Metastatic Breast Carcinoma in the Brain (tissue), 10 donors: ENCODE results near the gene MAB21L2.

DNA sequence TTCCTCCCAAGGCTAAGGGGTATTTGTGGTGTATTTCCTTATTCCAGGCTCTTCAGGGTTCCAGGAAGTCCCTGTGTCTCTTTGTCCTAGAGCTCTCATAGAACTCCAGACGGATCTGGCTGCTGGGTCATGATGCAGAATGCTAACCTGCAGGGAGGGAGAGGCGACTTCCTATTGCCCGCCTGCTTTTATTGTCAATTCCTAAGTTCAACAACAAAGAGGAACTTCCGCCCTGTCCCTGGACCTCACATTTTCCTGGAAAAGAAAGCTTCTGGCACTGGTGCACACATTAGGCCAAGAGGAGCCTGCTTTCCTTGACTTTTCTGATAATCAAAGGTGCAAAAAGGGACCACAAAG lies 46.0 kb upstream of the ZNF827 start:
- PRO-cap, 10 experiments = peak in 1 of 10 experiments; most common minus-strand start position 117 of the sequence (in 1)

DNA sequence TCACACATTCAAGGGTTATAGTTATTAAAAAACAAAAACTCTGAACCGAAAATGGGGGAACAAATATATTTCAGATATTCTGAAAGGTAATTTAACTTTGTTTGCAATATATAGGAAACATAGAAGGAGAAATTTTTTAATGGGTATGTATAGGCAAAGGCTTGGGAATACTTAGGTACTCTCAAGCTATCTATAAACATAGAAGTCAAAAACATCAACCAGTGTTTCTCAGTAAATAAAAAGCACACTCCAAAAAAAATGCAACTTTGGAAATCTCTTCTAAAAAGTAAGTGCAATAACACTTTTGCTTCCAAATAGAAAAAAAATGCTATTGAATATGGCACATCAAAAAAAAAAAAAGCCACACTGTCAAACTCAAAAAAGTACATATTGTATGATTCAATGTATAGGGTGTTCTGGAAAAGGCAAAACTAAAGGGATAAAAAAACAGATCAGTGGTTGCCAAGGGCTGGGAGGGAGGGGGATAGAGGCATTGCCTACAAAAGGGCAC lies 112.7 kb downstream of the SLC10A7 start:
- PRO-cap, 10 experiments = no peak in any of the 10 experiments

DNA sequence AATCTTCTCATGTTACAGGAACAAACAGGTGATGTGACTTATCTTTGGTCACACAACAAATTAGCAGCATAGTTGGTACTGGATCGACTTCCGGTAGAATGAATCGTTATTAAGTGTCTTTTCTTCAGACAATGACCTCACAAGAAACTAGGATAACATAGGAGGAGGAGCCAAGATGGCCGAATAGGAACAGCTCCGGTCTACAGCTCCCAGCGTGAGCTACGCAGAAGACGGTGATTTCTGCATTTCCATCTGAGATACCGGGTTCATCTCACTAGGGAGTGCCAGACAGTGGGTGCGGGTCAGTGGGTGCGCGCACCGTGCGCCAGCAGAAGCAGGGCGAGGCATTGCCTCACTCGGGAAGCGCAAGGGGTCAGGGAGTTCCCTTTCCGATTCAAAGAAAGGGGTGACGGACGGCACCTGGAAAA lies 24.4 kb downstream of the POU4F2 start:
- PRO-cap, 10 experiments = no peak in any of the 10 experiments

GRCh38 chr4:147231885-147232114 lies 249.1 kb upstream of the EDNRA start:
- PRO-cap, 10 experiments = no peak in any of the 10 experiments

GRCh38 chr4:147361614-147362130 lies 119.2 kb upstream of the EDNRA start:
- PRO-cap, 10 experiments = no peak in any of the 10 experiments

DNA sequence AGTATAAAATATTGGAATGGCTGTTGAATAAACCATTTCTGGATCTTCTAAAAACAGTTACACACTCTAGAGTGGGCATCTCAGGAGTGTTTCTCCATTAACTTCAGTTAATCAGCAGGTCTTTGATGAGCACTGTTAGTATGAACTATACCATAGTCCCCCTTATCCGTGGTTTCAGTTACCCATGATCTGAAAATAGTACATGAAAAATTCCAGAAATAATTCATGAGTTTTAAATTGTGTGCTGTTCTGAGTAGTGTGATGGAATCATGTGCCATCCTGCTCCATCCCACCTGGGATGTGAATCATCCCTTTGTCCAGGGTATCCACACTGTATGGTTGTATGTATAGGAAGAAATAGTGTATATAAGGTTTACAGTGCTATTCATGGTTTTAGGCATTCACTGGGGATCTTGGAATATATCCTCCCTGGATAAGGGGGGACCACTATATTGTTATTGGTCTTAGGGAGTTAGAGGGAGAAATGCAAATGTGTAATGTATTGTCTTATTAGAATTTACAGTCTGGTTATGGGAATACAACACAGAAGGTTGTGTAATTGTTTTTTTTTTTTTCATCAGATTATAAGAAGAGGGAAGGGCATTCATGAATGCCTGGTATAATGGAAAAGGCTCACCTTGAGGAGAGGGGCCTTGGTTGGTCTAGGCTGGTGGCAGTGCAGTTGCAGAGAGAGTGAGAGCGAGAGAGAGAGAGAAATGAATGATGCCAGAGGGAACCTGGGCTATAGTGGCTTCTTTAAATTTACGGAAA lies 24.6 kb downstream of the ARHGAP10 start:
- PRO-cap, 10 experiments = no peak in any of the 10 experiments

DNA sequence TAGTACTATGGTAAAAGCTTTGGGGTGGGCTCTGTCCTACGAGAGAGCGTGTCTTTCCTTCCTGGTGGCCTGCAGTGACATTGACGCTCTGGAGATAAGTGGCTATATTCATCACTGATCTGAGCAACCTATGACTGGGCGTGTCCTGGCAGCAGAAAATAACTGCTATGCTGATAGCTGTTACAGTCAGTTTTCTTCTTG lies 44.9 kb downstream of the ARHGAP10 start:
- PRO-cap, 10 experiments = no peak in any of the 10 experiments

GRCh38 chr4:147830806-147831479 lies 99.1 kb downstream of the ARHGAP10 start:
- PRO-cap, 10 experiments = no peak in any of the 10 experiments

DNA sequence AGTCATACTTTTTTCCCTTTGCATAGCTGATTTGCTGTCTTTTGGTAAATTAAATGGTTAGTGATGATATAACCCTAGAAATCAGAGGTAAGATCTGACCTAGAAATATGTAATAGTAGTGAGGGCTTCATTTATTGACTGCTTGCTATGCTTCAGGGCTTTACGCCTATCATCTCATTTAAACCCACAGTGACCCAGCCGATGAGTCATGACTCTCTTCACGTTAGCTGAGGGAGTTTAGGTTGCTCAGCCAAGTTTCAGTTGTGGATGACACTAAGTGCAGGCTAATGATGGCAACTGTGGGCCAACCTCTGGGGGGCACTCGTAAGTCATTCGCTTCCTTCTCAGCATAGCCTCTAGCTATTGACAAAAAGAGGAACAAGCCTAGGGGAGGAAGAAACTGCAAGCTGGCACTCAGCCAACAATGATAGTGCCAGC lies 324.9 kb downstream of the ARHGAP10 start:
- PRO-cap, 10 experiments = no peak in any of the 10 experiments

GRCh38 chr4:148439301-148439589 lies 3.0 kb downstream of the NR3C2 start:
- PRO-cap, 10 experiments = no peak in any of the 10 experiments

GRCh38 chr4:150546324-150546728 lies 35.6 kb upstream of the MAB21L2 start:
- PRO-cap, 10 experiments = no peak in any of the 10 experiments

GRCh38 chr4:150581320-150582720 lies at the start of gene MAB21L2:
TSS of gene MAB21L2 (plus strand) at chr4:150582151.
- PRO-cap, 10 experiments = no peak in any of the 10 experiments

DNA sequence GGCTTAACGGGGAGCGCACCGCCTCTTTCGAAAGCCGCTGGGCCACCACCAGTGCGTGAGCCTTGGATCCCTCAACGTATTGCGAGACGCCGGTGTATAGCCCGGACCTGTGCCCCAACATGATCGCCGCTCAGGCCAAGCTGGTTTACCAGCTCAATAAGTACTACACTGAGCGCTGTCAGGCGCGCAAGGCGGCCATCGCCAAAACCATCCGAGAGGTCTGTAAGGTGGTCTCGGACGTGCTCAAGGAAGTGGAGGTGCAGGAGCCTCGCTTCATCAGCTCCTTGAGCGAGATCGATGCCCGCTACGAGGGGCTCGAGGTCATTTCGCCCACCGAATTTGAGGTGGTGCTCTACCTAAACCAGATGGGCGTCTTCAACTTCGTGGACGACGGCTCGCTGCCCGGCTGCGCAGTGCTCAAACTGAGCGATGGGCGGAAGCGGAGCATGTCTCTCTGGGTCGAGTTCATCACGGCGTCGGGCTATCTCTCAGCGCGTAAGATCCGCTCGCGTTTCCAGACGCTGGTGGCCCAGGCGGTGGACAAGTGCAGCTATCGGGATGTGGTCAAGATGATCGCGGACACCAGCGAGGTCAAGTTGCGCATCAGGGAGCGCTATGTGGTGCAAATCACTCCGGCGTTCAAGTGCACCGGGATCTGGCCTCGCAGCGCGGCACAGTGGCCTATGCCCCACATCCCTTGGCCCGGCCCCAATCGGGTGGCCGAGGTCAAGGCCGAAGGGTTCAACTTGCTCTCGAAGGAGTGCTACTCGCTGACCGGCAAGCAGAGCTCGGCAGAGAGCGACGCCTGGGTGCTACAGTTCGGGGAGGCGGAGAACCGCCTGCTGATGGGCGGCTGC lies 1.2 kb downstream of the MAB21L2 start:
- PRO-cap, 10 experiments = no peak in any of the 10 experiments

DNA sequence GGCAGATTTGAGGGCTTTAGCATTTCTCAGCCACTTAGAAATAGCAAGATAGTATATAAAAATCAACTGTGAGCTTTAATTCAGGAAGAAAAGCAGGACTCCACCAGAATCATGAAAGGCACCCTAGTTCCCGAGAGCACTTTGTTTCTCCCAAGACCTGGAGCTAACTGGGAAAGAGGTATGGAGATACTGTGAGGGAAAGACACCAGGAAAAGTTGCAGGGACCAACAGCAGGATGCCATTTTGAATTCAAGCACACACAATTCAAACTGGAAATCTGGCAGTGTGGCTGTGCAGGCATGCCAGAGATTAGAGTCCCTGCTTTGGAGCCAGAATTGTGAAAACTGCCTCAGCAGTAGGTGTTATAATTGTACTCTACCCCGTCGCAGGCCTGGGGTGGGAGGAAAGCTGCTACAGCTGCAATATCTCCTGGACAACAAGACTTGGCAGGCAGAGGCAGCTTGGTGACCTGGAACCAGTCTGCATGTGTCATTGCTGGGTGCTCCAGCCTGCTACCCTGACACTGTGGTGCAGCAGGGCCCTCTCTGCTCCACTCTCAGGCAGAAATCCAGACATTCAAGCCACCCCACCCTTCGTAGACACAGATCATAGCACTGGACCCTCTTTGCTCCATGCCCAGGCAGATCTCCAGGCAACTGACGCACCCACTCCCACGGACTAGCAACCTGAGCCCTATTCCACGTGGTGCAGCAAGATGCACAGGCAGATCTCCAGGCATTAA lies 140.8 kb downstream of the LRBA start:
- PRO-cap, 10 experiments = no peak in any of the 10 experiments

DNA sequence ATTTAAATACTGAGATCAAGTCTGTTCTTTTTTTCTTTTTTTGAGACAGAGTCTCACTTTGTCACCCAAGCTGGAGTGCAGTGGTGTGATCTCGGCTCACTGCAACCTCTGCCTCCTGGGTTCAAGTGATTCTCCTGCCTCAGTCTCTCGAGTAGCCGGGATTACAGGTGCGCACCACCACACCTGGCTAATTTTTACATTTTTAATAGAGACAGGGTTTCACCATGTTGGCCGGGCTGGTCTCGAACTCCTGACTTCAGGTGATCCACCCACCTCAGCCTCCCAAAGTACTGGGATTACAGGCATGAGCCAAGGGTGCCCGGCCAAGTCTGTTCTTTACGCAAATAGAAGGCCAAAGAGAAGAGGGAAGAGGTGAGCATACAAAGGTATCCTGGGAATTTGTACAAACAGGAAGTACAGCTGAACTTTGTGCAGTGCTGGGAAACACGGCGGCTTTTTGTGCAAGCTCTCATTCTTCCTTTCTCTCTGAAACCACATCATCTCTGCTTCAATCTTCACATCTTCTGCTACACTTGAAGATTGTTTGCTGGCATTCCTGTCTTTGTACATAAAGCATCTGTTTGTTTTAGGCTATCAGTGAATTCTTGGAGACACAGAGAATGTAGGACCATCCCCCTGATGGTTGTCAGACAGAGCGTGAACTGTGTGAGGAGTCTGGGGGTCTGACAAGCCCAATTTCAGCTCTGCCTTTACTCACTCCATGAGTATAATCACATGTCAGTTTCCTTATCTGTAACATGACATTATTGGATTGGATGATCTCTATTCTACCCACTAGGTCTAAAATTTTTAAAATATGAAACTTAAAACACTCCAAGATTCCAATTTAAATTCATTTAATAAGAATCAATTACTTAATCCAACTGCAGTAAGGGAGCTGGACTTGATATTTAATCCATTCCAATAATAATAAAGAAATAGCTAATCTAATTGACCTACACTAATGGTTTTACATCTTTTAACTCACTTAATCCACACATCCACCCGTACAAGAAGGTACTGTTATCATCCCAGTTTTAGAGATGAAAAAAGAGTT lies 71.8 kb upstream of the PRSS48 start:
- PRO-cap, 10 experiments = no peak in any of the 10 experiments

GRCh38 chr4:151225842-151226997 lies 50.7 kb upstream of the PRSS48 start:
- PRO-cap, 10 experiments = no peak in any of the 10 experiments

- PRO-cap, 10 experiments = no peak in any of the 10 experiments
Observed at GRCh38 chr4:151260230-151260873, 16.6 kb upstream of the PRSS48 start.

- PRO-cap, 10 experiments = no peak in any of the 10 experiments
Observed at GRCh38 chr4:151340846-151341496, 15.6 kb upstream of the SH3D19 start.

DNA sequence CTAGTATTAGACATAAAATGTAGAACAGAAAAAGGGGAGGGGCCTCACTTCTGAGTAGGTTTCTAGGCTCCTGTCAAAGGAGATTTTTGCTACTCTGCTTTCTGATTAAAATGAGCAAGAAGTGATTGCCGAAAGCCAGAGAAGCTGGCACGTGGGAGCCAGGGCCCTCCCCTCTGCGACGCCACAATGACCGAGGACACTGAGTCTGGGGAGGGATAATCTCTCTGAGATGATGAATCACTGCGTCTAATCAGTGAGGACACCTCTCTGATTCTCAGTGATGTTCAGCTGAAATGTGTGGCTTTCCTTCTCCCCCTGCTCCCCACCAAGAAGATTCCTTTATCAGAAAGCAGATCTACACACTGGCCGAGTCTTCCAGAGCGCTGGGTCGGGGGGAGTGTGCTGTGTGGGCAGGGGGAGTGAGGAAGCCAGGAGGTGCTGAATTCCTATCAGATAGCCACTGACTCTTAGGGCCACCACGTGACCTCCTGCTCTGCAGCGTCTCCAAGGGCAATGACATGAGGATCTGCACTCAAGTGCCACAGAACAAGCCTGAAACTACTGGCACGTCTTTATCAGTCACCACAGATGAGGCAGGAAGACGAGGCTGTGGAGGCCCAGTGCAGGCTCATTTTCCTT lies 89.3 kb downstream of the GATB start:
- PRO-cap, 10 experiments = no peak in any of the 10 experiments

DNA sequence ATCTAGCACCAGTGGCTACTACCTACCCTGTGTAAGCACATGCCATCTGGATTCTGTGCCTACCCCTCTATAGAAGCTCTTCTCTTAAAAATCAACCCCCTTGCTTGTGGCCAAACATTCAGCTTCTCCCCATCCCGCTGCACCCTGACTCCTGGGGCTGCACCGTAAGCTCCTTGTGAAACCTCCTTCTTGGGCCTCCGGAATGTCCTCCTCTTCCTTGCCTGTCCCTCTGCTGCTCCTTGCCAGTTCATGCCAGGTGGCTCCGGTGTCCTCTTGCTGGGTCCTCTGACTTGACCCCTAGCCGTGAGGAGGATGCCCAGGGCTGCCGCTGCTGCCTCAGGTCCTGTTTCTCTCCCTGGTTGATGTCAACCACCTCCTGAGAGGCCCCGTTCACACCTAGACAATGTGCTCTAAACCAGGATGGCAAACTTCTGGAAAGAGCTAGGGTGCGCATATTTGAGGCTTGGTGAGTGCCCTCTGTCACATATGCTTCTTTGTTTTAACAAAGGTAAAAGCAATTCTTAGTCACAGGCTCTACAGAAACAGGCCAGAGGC lies 77.5 kb downstream of the GATB start:
- PRO-cap, 10 experiments = no peak in any of the 10 experiments